Cardiac ventricle fibroblast (primary cell): ENCODE measurements around a stretch of chr7.

- RAMPAGE, long total RNA: no peak
These were observed 166.1 kb downstream of the TPST1 start for GRCh38 chr7:66371206-66371594.

DNA sequence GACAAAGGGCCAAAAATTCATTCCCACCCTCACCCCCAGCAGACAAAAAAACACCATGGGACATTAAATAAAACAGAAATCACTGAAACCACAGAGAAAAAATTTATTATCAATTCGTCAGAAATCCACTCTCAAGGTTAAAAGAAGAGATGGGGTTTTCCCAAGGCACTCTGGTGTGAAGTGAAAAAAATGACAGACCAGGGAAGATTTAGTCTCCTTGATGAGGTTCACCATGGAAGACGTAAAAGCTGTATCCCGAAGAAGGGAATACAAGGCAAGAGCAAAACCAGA is 170.8 kb downstream of the TPST1 start:
- RAMPAGE, long total RNA: no peak

DNA sequence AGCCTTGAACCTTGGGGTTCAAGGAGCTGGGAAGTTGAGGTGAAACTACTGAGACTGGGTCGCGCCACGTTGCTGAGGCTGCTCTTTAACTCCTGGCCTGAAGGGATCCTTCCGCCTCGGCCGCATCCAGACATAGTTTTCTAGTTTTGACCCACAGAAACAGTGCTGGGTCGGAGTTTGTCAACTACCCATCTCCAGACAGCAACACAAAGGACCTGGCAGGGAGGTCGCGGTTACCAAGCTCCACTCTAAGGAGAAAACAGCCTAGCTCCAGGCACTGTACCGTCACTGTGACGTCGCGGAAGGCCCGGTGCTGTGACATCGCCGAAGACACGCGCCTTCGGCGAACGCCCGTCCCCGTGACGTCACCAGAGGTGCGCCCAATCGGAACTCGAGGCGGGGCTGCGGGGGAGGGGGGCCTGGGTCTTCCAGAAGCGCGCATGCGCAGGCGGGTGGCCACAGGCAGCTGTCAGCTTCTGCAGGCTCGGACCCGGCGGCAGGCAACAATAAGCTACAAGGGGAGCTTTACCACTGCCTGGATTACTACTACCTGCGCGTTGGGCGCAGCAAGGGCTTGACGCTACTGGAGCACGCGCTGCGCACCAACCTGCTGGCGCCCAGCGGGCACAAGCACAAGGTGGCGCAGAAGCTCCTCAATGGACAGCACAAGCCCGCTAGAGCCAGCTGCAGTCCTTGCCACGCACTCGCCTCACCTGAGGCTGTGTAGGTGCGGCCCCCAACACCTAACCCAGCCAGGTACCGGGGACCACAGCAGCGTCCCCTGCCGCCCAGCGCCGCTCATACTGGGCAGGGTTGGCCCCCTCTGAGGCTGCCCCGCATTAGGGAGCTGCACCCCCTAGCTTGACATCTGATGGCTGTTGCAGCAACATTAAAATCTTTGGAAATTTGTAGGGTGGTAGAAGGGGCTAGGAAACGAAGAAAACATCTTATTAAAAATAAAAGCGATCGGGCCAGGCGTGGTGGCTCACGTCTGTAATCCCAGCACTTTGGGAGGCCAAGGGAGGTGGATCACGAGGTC is 208.4 kb downstream of the TPST1 start:
- RAMPAGE, long total RNA: no peak

GRCh38 chr7:66629426-66629949 is 807 bp downstream of the KCTD7 start:
- RAMPAGE, long total RNA: no peak

GRCh38 chr7:66695130-66696021 is 45.2 kb upstream of the RABGEF1 start:
- RAMPAGE, long total RNA: no peak

DNA sequence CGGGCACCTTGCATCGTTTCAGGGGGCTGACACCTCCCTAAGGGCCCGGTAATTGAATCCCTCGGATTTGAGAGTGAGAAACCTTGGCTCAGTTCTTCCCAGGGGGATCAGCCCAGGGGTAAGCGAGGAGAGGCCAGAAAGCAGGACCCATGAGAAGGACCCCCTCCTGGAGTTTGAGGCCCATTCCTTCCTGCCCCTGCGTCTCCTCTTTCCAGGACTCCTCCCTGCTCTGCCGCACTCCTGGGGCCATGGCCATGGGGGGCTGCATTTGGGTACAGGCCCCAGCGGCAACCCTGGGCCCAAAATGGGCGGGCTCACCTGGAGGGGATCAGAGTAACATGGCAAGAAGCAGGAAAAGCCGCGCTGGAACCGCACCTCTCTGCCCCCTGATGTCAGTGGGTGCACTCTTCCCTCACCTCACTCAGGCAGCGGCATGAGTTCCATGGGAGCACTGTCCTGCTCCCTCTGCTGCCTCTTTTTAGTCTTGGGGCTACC is 75.3 kb upstream of the TMEM248 start:
- RAMPAGE, long total RNA: no peak

GRCh38 chr7:67625280-67626012 is 348.7 kb downstream of the SPDYE21 start:
- RAMPAGE, long total RNA: no peak

GRCh38 chr7:68543181-68543696 is 1055.0 kb upstream of the AUTS2 start:
- RAMPAGE, long total RNA: no peak

DNA sequence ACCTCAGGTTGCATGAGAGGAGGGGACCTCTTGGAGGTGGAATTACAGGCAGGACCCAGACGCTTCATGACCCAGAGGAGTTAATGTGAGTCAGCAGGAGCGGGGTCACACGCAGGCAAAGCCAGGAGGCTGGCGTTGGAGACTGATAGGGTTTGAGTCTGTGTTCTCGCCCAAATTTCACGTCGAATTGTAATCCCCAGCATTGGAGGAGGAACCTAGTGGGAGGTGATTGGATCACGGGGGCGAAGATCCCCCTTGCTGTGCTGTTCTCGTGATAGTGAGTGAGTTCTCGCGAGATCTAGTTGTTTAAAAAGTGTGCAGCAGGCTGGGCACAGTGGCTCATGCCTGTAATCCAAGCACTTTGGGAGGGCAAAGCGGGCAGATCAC is 63.7 kb upstream of the AUTS2 start:
- RAMPAGE, long total RNA: no peak

- RAMPAGE, long total RNA: no peak
These were observed 756 bp upstream of the AUTS2 start for GRCh38 chr7:69597626-69597811.

DNA sequence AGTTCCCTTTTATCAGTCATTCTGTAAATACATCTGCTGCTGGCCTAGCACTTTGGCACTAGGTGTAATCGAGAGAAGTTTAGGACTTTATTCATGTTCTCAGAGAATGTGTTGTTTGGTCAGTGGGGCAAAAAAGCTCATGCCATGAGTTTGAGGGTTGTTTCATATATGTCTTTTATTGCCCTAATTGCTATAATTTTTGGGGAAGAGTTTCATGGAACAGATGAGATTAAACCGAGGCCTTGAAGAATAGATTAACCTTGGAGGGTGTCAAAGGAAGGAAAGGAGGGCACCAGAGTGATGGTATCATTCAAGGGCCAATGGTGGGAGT is 762.8 kb upstream of the GALNT17 start:
- RAMPAGE, long total RNA: no peak

DNA sequence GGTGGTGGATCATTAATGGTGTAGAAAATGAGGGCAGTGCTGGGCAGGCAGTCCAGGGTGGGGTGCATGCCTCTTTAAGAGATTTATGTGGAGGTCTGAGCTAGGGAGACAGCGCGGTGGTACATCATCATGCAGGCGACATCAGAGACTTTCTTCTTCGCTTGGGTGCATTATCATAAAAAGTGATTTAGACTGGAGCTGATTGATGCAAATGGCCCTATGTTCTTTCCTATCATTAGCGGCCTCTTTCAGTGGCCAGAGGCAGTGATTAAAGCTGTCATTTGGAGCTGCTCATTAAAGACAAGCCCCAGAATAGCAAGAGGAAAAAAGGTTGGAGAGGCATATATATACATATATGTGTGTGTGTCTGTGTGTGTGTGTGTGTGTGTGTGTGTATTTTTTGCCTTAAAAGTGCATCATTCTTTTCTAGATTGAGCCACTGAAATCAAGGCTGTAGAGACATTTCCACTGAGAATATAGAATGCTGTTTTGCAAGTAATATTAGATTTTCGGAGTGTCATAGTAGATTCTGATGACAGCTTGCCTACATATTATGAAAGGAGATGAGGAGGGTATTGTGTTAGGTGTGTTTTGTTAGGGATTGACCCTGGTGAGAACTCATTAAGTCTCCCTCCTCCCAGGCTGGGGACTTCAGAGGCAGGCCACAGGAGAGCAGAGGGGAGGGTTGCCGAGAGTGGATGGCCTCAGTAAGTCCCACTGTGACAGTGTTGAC is 518.9 kb upstream of the GALNT17 start:
- RAMPAGE, long total RNA: no peak

- RAMPAGE, long total RNA: no peak
These were observed 436.2 kb upstream of the GALNT17 start for GRCh38 chr7:70695833-70696043.

DNA sequence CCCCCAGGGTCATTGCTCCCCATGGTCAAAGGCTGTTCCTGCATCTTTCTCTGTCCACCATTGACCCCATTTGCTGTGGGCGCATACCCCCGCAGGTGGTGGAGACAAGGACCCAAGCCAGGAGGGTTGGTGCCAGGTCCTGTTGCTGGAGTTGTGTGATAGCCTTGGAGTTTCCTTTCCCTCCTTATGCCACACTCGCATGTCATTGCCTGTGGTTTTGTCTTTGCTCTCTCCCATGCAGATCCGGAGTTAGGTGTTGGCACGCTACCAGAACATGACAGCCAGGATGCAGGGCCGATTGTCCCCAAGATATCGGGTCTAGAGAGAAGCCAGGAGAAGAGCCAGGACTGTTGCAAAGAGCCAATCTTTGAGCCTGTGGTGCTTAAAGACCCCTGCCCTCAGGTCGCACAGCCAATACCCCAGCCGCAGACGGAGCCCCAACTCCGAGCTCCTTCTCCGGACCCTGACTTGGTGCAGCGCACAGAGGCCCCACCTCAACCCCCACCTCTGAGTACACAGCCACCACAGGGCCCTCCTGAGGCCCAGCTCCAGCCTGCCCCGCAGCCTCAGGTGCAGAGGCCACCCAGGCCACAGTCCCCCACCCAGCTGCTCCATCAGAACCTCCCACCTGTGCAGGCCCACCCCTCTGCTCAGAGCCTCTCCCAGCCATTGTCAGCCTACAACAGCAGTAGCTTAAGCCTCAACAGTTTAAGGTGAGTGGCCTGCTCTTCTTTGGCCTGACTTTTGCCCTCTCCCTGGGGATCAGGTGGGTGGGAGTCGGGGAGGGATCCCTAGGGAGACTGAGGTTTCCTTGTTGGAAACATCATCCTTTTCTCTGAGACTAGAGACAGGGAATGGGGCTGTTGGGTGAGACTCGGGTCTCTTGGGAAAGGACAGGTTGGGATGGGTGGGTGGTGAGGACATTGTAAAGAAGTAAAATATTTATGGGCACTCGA is 369.0 kb upstream of the GALNT17 start:
- RAMPAGE, long total RNA: no peak

- RAMPAGE, long total RNA: no peak
These were observed 365.8 kb upstream of the GALNT17 start for GRCh38 chr7:70765964-70766773.

DNA sequence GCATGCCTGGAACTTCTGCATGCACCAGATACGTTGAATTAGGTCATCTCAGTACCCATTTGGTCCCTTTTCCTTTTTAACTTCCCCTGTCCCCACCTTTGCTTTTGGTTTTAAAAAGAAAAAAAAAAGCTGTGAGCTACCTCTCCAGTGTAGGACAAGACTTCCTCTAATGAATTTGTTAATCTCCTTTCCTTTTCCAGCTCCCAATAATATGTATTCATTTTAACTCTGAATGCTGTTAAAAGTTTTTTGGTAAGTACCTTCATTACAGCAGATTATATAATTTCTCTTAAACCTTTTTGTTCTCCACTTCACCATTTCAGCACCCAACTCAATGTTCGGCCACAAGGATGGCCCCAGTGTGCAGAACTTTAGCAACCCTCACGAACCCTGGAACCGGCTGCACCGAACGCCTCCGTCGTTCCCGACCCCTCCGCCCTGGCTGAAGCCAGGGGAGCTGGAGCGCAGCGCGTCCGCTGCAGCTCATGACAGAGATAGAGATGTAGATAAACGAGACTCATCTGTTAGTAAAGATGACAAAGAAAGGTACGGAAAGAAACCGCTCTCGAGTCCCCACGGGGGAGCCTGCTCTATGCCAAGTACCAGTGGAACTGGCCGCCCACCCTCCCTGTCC is 344.9 kb upstream of the GALNT17 start:
- RAMPAGE, long total RNA: no peak

- RAMPAGE, long total RNA: no peak
These were observed 171.4 kb downstream of the GALNT17 start for GRCh38 chr7:71303409-71303777.

DNA sequence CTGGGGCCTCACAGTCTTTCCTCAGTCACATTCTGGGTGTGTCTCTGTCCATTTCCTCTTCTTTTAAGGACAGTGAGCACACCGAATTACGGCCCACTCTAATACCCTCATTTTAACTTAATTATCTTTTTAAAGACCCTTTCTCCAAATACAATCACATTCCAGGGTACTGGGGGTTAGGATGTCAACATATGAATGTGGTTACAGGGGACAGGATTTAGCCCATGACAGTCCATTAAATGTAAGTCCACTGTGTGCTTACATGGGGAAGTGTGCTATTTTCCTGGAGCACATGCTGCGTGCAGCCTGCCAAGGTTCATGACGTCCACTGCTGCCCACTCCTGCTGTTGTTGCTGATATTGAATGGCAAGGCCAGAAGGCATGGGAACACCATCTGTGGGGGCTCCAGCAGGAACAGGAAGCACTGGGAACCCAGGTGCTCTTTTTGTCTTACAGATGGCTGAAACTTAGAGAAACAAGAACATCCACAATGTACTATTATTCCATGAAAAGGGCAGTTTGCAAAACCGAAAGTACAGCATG is 365.5 kb downstream of the GALNT17 start:
- RAMPAGE, long total RNA: no peak

DNA sequence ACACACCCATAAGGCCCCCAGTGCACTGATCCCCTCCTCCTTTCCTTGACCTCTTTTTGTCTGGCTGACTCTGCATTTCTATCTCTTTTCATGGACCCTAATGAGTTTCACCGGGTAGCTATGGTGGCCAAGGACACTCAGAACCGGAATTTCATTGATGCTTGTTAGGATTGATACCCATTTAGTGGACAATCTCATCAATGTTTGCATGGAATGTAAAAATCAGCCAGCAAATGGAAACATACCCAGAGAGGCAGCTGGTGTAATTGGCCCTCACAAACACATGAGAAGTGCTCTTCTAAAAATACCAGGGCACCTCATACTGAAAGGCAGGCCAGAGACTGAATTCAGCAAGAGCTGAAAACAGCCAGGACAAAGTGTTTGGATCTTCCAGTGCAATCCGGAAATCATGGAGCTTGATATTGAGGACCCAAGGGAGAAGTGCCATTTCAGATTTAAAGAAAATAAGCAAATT is 498.5 kb downstream of the GALNT17 start:
- RAMPAGE, long total RNA: no peak

- RAMPAGE, long total RNA: no peak
These were observed 259.4 kb downstream of the CALN1 start for GRCh38 chr7:72152477-72153302.